Ureter (tissue), 1 donor: ENCODE measurements around a stretch of chr2.

GRCh38 chr2:3322235-3323167 is 55.1 kb downstream of the EIPR1 start:
- PRO-cap = no peak

DNA sequence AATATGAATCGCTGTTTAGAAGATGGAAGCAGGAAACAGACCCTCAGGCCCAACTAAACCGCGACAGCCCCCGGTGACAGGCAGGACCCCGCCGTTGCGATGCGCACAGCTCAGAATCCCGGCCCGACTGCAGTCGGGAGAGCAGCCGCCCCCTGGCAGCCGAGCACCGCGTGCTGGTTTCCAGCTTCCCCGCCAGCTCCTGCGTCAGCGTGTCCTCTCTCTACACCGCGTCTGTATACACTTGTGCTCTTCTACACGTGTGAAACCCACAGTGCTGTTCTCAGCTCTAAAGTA is 54.1 kb downstream of the ADI1 start:
- PRO-cap = no peak

DNA sequence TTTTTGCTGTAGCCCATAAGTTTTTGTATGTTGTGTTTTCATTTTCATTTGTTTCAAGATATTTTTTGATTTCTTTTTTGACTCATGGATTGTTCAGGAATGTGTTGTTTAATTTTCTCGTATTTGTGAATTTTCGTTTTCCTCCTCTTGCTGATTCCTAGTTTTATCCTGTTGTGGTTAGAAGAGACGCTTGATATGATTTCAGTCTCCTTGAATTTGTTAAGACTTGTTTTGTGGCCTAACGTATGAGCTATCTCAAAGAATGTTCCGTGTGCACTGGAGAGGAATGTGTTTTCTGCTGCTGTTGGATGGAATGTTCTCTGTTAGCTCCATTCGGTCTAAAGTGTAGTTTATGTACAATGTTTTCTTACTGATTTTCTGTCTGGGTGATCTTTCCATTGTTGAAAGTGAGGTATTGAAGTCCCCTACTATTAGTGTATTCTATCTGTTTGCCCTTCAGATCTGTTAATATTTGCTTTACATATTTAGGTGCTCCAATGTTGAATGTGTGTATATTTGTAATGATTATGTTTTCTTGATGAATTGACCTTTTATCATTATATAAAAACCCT is 25.9 kb downstream of the COLEC11 start:
- PRO-cap = no peak

DNA sequence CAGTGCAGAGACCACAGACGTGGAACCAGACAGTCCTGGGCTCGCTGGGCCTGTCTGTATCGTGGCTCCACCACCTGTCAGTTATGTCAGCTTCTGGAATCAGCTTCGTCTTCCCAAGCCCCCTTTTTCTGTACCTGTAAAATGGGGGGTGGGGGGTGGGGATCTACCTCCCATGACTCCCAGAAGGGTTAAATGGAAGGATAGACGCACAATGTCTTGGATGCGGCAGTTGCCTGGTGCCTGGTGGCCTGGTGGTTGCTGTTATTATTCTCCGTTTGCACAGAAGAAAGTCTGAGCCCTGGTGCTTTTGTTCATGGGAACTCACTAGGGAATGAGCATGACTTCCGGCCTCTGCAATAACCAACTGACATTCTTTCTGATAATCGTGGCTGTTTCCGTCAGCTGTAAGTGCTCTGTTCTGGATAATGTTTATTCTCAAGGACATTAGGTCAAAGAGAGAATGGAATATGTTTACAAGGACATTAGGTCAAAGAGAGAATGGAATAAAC is 31.4 kb downstream of the COLEC11 start:
- PRO-cap = no peak

DNA sequence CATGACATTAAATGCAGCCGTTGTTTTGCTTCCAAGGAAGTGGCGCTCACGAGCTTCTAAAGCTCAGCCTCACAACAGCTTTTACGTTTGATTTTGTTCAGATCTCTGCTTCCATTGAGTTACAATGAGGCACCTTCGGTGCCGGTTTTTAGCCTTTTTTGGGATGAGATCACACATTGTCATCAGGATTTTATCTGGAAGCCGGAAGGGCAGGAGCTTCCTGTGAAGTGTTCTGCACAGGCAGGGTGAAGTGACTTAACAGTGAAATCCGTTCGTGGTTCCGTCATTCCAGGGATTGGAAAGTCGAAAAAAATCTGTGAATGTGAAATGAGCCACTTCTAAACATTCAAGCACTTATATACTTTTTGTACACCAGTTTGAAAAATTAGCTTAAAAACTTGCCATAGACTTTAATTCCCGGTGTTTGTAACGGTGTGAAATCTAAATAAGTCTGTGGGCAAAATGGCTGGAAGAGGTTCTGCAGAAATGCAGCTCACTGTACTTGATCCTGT is 209.9 kb downstream of the DCDC2C start:
- PRO-cap = no peak

GRCh38 chr2:4572325-4572704 is 868.9 kb downstream of the DCDC2C start:
- PRO-cap = no peak

DNA sequence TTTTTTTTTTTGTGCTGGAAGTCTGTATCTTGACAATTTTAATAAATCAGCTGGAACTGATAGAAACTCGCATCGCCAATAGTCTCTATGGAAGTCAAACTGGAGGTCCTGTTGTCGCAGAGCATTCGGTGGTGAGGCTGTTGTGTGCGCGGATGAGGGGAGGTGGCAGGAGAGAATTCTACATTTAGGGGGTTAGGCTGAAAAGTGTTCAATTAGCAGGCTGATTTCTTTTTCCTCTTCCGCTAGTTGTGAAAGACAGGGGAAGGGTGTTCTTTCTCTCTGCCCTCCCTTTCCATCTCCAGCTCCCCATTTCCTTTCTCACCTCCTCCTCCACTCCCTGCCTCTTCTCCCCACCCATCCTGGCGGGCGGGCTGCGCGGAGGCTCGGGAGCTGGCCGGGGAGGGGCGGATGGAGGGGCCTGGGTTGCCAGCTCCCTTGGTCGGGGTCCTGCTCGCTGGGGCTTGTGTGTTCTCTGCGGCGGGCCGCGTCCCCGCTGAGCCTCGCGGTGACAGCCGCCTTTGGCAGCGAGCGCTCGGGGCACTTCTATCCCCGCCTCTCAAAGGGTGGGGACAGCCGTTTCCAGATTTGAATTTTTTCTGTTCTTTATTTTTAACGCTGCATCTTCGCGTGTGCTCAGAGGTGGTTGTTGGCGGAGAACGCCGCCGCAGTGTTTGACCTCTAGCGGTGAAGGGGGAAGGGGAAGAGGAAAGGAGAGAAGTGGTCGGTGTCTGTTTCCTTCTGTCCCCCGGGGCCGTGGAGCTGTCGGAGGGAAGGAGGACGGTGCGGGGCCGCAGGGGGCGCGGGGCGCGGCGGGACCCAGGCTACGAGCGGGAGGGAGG is 3.6 kb downstream of the SOX11 start:
- PRO-cap = no peak

- PRO-cap = no peak
Measured at GRCh38 chr2:6372110-6372814, 493.4 kb downstream of the CMPK2 start.

DNA sequence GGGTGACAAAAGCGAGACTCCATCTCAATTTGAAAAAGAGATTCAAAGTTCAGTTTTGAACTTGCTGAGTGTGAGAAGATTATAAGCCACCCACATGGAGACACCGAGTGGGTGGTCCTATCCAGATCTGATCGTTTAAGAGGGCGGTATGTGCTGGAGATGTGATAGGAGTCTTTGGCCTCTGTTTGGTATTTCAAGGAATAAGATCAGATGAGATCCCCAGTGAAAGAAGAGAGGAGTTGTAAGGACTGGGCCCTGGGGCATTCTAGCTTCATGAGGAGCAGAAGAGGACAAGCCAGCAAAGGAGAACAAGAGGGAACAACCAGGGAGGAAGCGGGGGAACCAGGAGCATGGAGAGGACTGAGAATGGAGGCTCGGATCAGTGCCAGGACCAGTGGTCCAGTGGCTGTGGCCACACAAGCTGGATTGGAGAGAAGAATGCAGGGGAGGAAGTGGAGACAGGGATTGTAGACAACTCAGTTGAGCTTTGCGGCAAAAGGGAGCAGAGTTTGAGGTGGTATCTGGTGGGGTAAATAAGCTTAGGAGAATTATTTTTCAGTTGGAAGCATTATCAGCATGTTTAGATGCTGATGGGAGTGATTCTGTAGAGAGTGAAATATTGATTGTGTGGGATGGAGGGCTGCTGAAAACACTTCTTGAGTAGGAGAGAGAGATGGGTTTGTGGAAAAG is 25.9 kb downstream of the RNF144A start:
- PRO-cap = no peak

GRCh38 chr2:6958922-6959533 is 41.8 kb downstream of the RNF144A start:
- PRO-cap = no peak

GRCh38 chr2:7038362-7039086 is 121.3 kb downstream of the RNF144A start:
- PRO-cap = no peak

GRCh38 chr2:7726882-7727591 is 809.8 kb downstream of the RNF144A start:
- PRO-cap = no peak

- PRO-cap = no peak
Measured at GRCh38 chr2:8122592-8123052, 559.2 kb upstream of the ID2 start.

- PRO-cap = no peak
Measured at GRCh38 chr2:8193482-8194777, 487.9 kb upstream of the ID2 start.

DNA sequence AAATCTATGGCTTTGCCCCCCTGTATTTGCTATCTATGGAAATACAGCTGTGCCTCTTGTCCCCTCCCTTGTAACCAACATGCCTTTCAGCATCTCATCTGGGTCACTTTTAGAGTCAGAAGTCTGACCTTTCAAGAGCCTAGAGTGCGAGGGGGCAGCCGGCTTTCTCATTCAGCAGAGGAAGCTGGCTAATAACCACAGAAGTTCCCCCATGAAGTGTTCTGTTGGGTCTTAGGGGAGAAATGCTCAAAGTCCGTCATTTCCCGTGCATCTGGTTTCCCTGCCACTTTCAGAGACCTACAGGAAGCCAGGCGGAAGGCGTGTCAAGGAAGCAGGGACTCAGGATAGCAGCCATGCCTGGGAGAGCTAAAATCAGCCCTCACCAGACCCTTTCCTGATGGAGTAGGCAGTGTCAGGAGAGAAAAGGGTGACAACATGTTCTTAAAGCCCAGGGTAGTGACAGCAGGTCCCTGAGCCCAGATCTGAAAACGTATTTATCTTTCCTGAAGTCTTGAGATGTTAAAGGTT is 301.8 kb upstream of the ID2 start:
- PRO-cap = no peak

- PRO-cap = no peak
Measured at GRCh38 chr2:8453026-8453457, 228.8 kb upstream of the ID2 start.

GRCh38 chr2:8475191-8475730 is 206.6 kb upstream of the ID2 start:
- PRO-cap = no peak

DNA sequence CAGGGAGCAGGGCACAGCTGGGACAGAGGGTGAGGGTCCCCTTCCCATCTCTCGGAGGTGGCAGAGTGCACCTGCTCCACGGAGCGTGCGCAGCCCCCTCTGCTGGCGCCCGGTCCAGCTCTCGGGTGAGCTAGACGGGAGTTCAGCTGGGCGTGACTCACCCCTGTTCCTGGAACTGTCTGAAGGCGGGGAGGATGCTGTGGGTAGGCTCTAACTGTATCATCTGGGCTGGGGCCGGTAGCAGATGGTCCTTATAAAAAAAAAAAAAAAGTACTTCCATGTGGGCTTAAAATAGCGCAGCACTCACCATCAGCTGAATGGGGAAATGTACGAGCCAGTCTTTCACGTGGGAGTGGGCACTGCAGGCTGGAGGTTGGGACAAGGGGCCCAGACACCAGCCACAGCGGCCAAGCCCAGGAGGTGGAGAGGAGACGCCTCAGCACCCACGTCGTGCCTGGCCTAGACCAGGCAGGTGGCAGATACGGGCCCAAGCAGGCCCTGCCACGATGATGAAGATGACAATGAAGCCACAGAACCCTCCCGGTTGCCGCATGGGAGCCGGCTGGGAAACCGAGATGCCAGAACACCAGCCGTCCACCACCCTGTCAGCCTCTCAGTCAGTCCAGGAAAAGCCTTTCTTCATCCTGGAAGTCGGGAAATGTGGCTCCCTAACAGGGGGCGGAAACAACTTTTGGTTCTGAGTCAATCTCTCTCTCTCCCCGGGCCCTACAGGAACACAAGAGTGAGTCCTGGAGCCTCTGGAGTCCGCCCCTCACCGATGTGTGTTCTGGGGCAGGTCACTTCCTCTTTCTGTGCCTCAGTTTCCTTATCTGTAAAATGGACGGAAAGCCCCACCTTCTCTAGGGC is 136.6 kb upstream of the ID2 start:
- PRO-cap = no peak

GRCh38 chr2:8574233-8575041 is 107.4 kb upstream of the ID2 start:
- PRO-cap = no peak

GRCh38 chr2:8677609-8678605 is 3.9 kb upstream of the ID2 start:
- PRO-cap = bidirectional peak, plus-strand start at chr2:8678200, minus-strand start at chr2:8678100